Measurements from ENCODE around the genes FCRL2, CD1E, OR10T2 and OR10X1.

CAGE:
- cytosol, long polyA minus RNA = no peak
- cytosol, long polyA plus RNA = no peak
- long polyA plus RNA = no peak
- nucleus, long polyA minus RNA = no peak
- nucleus, long polyA plus RNA = no peak
Observed at GRCh38 chr1:157695080-157695896, 5.3 kb downstream of the FCRL3 start.

GRCh38 chr1:157776650-157777457, at the start of gene FCRL2:
FCRL2 (minus strand) TSS chr1:157777132.
CAGE:
- cytosol, long polyA minus RNA = no peak
- cytosol, long polyA plus RNA = no peak
- long polyA plus RNA = no peak
- nucleus, long polyA minus RNA = no peak
- nucleus, long polyA plus RNA = no peak

CAGE:
- cytosol, long polyA minus RNA = no peak
- cytosol, long polyA plus RNA = no peak
- long polyA plus RNA = no peak
- nucleus, long polyA minus RNA = no peak
- nucleus, long polyA plus RNA = no peak
Observed at GRCh38 chr1:157925697-157926127, 67.7 kb upstream of the KIRREL1 start.

CAGE:
- cytosol, long polyA minus RNA = no peak
- cytosol, long polyA plus RNA = no peak
- long polyA plus RNA = start-site peak on the plus strand at chr1:158009903-158009943, 6 and 5 reads in 2 replicates
- nucleus, long polyA minus RNA = no peak
- nucleus, long polyA plus RNA = no peak
Observed at GRCh38 chr1:158009447-158010055, 16.1 kb downstream of the KIRREL1 start.

GRCh38 chr1:158022467-158022872, 29.0 kb downstream of the KIRREL1 start:
CAGE:
- cytosol, long polyA minus RNA = no peak
- cytosol, long polyA plus RNA = no peak
- long polyA plus RNA = no peak
- nucleus, long polyA minus RNA = no peak
- nucleus, long polyA plus RNA = no peak

DNA sequence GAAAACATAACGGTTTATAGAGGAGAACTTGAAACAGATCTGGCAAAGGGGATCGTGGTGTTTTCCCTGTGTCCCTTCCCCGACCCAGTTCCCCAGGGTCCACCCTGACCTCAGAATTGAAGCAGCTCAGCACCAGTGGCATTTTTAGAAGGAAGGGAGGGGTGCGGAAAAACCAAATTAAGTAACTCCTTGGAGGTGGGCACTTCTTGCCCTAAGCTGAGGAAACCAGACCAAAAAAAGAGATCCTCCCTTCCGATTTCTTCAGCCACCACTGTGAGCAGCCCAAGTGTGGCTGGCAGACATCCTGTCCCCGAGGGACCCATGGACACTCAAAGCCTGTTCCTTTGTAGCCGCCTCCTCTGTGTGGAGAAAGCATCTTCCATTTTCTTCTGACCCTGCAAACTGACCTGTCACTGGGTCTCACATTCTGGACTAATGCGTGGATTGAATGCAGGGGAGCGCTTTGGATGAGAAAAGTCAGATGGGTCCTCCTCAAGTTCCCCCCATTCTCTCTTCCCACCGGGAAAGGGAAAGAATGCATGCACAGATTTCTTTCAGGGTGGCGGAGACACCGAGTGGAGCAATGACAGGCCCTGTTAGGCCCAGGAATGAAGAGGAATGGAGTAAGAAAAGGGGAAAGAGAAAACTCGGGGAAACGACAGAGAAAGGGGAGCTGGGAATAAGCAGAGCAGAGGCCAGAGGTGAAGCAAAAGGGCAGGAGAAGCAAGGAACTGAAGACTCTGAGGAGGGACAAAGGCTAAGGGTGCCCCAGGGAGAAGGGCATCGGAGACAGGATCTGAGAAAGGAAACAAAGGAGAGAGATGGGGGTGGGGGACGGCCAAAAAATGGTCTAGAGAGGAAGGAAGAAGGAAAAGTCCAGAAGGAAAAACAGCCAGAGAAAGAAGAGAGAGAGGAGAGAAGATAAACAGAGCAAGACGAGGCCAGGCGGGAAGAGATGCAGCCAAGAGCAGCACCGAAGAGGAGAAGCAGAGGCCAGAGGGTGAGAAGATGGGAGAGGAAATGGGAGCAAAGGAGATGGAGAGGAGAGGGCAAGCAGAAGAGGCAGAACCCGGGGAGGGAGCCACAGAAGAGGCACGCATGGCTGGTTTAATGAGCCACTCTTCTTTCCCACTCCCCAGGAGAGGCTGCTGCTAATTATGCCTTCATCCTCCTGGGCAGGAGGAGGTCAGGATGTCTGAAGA, 31.6 kb downstream of the KIRREL1 start:
CAGE:
- cytosol, long polyA minus RNA = no peak
- cytosol, long polyA plus RNA = no peak
- long polyA plus RNA = no peak
- nucleus, long polyA minus RNA = start-site peak on the plus strand centred at position 582 of the sequence, 267 bp wide, 23 reads
- nucleus, long polyA plus RNA = no peak

DNA sequence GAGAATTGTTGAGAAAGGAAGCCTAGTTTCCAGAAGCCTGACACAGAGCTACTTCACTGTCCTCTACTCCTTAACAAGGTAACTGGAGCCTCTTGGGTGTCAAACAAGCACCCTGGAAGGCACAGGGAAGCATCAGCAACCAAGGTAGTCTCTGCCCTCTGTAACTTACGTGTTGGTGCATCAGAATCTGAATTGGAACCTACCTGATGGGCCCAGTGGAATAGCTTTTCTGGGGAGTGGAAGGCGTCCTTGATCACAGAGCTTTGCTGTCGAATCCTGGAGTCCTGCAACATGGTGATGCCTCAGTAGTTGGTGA, 30.7 kb downstream of the SMIM42 start:
CAGE:
- cytosol, long polyA minus RNA = no peak
- cytosol, long polyA plus RNA = no peak
- long polyA plus RNA = no peak
- nucleus, long polyA minus RNA = no peak
- nucleus, long polyA plus RNA = no peak

GRCh38 chr1:158112894-158113921, 14.9 kb downstream of the SMIM42 start:
CAGE:
- cytosol, long polyA minus RNA = no peak
- cytosol, long polyA plus RNA = no peak
- long polyA plus RNA = no peak
- nucleus, long polyA minus RNA = no peak
- nucleus, long polyA plus RNA = no peak

CAGE:
- cytosol, long polyA minus RNA = no peak
- cytosol, long polyA plus RNA = no peak
- long polyA plus RNA = no peak
- nucleus, long polyA minus RNA = no peak
- nucleus, long polyA plus RNA = no peak
Observed at GRCh38 chr1:158150348-158150986, 22.4 kb upstream of the SMIM42 start.

CAGE:
- cytosol, long polyA minus RNA = no peak
- cytosol, long polyA plus RNA = no peak
- long polyA plus RNA = no peak
- nucleus, long polyA minus RNA = no peak
- nucleus, long polyA plus RNA = no peak
Observed at GRCh38 chr1:158285580-158286511, 3.9 kb upstream of the CD1C start.

CAGE:
- cytosol, long polyA minus RNA = no peak
- cytosol, long polyA plus RNA = no peak
- long polyA plus RNA = no peak
- nucleus, long polyA minus RNA = no peak
- nucleus, long polyA plus RNA = no peak
Observed at GRCh38 chr1:158353616-158354029, at the start of gene CD1E. CD1E (plus strand) TSS chr1:158353894.

DNA sequence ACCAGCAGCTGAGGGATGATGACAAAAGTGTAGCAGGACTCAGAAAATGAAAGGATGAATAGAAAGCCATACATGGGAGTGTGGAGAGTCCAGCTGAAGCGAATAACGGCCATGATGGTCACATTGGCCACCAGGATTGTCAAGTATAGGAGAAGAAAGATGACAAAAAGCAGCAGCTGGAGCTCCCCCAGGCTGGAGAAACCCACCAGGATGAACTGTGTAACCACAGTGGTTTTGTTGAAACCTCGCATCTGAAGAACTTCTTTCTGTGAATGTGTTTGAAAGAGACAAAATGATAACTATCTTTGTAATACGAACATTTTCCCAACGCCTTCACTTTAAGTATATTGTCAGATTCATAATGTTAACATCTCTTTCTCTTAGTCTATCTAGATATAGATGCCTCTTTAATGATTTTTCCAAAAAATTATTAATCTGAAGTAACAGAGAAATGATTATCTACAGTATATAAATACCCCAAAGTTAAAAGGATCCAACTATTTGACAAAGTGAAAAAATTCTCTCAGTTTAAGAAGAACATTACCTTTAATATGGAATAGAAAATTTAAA, at the start of gene OR10T2:
Gene OR10T2, minus strand, starts transcription at position 251 of the 570 bp plus-strand sequence.
CAGE:
- cytosol, long polyA minus RNA = no peak
- cytosol, long polyA plus RNA = no peak
- long polyA plus RNA = no peak
- nucleus, long polyA minus RNA = no peak
- nucleus, long polyA plus RNA = no peak

GRCh38 chr1:158579849-158580349, at the start of gene OR10X1:
OR10X1 (minus strand) TSS chr1:158579899.
CAGE:
- cytosol, long polyA minus RNA = no peak
- cytosol, long polyA plus RNA = no peak
- long polyA plus RNA = no peak
- nucleus, long polyA minus RNA = no peak
- nucleus, long polyA plus RNA = no peak

GRCh38 chr1:158833370-158833670, 2.2 kb downstream of the MNDA start:
CAGE:
- cytosol, long polyA minus RNA = no peak
- cytosol, long polyA plus RNA = no peak
- long polyA plus RNA = no peak
- nucleus, long polyA minus RNA = no peak
- nucleus, long polyA plus RNA = no peak

DNA sequence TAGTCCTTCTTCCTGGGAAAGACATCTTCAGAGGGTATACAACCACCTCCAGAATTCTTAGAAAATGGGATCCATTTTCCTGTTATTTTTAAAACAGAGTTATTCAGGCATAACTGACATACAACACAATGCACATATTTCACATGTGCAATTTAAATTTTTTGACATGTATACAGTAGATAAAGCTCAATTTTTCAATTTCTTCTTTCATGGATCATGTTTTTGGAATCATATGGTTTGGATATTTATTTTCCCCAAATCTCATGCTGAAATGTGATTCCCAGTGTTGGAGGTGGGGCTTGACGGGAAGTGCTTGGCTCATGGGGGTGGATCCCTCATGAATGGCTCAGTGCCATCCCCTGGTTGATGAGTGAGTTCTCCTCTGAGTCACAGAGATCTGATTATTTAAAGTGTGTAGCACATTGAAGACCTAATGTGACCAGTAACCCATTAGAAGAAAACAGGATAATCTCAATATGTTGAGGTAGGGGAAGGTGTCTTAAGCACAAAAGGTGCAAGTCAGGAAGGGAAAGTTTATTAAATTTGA, 2.0 kb downstream of the PYDC5 start:
CAGE:
- cytosol, long polyA minus RNA = no peak
- cytosol, long polyA plus RNA = no peak
- long polyA plus RNA = no peak
- nucleus, long polyA minus RNA = no peak
- nucleus, long polyA plus RNA = no peak

DNA sequence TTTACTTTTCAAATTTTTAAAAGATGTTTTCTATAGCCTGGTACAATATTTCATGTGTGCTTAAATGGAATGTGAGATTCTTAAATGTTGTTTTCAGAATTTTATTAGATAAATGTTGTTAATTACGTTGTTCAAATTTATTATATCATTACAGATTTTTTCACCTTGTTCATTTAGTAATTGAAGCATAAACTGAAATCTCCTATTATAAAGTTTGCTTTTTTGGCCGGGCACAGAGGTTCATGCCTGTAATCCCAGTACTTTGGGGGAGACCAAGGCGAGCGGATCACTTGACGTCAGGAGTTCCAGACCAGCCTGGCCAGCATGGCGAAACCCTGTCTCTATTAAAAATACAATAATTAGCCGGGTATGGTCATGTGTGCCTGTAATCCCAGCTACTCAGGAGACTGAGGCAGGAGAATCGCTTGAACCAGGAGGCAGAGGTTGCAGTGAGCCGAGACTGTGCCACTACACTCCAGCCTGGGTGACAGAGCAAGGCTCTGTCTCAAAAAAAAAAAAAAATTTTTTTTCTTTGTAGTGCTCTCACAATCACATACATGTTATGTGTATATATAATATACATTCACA, 1.3 kb downstream of the IFI16 start:
CAGE:
- cytosol, long polyA minus RNA = no peak
- cytosol, long polyA plus RNA = no peak
- long polyA plus RNA = no peak
- nucleus, long polyA minus RNA = no peak
- nucleus, long polyA plus RNA = no peak

DNA sequence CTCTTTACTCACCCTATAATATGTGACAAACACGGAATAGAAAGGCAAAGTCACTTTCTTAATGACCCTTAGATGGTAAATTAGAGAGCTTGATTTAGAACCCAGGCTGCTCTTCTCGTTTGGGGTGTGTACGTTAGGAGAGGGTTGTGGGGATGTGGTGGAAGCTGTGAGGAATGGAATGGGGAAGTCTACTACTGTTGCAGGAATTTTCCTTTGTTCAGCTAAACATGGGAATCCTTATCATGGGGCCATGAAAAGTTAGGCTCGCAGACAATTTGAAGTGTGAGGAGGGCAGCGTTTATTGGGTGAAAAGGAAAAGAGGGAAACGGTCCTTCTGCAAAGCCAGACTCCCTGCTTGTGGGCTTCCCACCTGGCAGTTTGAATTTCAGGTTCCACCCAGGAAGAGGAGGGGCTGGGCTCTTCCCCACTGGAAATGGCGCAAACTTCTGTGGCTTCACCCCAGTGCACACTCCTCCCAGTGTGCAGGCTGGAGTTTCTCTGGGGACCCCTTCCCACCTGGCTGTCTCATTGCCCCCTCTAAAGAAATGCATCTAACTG, 20.6 kb downstream of the AIM2 start:
CAGE:
- cytosol, long polyA minus RNA = no peak
- cytosol, long polyA plus RNA = no peak
- long polyA plus RNA = no peak
- nucleus, long polyA minus RNA = no peak
- nucleus, long polyA plus RNA = no peak

DNA sequence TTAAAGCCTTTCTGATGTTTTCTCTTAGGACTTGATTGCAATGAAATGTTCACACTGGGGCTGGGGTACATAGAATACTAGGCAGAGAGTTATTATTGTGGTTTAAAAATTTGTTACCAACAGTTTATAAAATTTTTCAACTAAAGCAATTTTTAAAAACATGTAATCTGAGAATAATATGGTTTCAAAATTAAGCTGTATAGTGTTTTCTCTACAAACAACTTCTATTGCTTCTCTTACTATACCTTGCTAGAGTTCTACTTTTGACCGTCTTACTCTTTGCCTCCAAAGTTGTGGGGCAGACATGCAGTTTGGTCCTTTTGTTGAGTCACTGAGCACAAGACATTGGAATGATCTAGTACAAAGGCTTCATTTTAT, 28.6 kb downstream of the OR10J1 start:
CAGE:
- cytosol, long polyA minus RNA = no peak
- cytosol, long polyA plus RNA = no peak
- long polyA plus RNA = no peak
- nucleus, long polyA minus RNA = no peak
- nucleus, long polyA plus RNA = no peak

CAGE:
- cytosol, long polyA minus RNA = no peak
- cytosol, long polyA plus RNA = no peak
- long polyA plus RNA = no peak
- nucleus, long polyA minus RNA = no peak
- nucleus, long polyA plus RNA = no peak
Observed at GRCh38 chr1:159556510-159556729, 20.6 kb upstream of the OR10J5 start.

CAGE:
- cytosol, long polyA minus RNA = no peak
- cytosol, long polyA plus RNA = no peak
- long polyA plus RNA = no peak
- nucleus, long polyA minus RNA = no peak
- nucleus, long polyA plus RNA = no peak
Observed at GRCh38 chr1:159713257-159713752, 1.1 kb downstream of the CRP start.